Mammary microvascular endothelial cell (primary cell): ENCODE measurements around the genes SLIT3 and DOCK2.

DNA sequence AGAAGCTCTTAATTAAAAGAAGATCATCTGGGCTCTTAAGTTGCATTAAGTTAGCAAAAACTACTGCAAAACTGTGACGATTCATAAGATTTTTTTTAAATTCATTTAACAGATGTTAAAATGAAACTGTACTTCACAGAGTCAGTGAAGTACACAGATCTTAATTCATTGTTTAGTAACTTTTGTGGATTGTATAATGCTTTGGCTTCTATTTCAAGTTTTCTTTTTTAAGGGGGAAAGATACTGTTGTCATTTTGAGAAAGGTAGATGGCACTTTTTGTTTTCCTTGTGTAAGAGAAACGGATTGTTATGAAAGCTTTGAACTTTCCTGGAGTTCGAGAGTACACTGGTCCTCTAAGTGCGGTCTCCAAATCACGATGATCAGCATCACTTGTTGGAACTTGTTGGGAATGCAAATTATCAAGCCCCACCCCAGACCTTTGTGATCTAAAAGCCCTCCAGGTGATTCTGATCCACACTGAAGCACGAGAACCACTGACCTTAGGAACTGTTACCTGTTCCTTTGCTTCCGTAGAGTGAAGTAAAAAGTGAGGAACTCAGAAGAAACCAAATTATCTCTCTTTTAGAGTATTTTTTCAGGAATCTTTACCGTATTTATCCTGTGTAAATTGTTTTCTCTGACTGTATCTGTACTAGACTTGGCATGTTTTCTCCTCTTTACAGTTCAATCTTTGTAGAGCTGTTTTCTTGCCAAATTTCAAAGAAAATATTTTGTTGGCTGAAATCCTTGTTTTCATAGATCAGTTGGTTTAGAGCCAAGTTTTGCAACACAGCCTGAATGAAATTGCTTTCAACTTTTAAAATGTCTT lies 3.9 kb downstream of the MAT2B start:
- RAMPAGE, long total RNA = no peak

- RAMPAGE, long total RNA = no peak
Measured at GRCh38 chr5:163517873-163518993, 12.8 kb downstream of the MAT2B start.

DNA sequence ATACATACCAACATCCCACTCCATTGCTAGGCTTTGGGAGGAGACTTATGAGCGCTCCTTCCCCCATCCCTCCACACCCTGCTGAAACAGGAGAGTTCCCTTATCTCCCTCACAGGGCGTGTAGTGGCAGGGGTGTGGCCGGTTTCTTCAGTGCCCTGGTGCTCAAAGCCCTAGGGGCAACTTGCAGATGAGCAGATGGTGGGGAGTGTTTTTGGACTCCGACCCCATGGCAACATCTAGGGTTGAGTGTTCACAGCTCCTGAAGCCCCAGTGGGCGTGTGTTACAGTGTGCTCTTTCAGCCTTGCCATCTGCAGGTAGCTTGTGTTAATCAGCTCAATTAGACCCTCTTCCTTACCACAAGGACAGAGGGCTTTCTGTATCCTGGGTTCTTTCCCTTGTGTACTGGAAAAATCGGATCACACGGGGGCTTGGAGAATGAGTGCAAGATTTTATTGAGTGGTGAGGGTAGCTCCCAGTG lies 409.5 kb downstream of the MAT2B start:
- RAMPAGE, long total RNA = no peak

DNA sequence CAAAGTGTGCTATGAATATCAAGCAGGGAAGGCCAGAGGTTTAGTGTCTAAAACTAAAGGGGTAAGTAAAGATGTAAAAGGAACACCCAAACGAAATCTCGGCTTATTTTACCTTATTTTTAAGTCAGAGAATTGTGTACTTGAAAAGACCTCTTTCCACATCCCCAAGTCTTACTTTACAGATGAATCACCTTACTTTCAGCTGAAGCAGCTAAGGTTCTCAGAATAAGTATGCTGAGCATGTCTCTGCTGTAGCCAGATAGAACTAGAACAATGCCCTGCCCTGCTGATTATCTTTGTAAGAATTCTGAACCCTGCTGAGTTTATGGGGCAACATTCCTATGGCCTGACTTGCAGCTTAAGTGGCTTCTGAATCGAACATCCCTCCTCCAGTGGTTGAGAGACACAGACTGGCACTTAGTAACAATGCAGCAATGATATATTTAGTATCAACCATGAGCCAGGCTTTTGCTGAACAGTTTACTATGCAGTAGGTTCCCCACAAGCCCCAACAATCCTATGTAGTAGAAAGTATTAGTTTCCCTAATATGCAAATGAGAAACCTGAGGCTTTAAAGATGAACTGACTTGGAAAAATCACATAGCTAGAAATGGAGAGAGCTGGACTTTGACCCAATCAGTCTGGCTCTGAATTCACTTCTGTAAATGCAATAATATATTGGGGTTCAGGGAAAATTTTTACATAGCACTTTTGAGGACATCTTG lies 592.0 kb upstream of the WWC1 start:
- RAMPAGE, long total RNA = no peak

- RAMPAGE, long total RNA = no peak
Measured at GRCh38 chr5:167754768-167755387, 536.6 kb upstream of the WWC1 start.

DNA sequence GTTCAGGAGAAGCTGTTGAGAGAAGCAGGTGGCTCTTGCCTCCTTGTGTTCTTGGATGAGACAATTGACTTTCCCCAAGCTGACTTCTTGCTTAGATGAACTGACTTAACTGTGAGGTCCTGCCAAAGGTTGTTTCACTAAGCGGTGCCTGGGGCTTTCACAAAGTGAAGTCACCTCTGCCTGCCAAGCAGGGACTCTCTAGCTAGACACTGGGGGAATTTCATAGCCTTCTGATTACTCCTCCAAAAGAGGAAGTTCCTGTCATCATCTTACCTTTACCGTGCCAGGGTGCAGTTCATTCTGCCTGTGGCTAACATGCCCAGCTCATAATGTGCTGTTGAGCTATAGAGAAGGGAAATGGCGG lies 472.1 kb upstream of the WWC1 start:
- RAMPAGE, long total RNA = no peak

GRCh38 chr5:168104654-168105517 lies 186.6 kb upstream of the WWC1 start:
- RAMPAGE, long total RNA = no peak

- RAMPAGE, long total RNA = no peak
Measured at GRCh38 chr5:168301804-168302478, 10.5 kb downstream of the WWC1 start.

DNA sequence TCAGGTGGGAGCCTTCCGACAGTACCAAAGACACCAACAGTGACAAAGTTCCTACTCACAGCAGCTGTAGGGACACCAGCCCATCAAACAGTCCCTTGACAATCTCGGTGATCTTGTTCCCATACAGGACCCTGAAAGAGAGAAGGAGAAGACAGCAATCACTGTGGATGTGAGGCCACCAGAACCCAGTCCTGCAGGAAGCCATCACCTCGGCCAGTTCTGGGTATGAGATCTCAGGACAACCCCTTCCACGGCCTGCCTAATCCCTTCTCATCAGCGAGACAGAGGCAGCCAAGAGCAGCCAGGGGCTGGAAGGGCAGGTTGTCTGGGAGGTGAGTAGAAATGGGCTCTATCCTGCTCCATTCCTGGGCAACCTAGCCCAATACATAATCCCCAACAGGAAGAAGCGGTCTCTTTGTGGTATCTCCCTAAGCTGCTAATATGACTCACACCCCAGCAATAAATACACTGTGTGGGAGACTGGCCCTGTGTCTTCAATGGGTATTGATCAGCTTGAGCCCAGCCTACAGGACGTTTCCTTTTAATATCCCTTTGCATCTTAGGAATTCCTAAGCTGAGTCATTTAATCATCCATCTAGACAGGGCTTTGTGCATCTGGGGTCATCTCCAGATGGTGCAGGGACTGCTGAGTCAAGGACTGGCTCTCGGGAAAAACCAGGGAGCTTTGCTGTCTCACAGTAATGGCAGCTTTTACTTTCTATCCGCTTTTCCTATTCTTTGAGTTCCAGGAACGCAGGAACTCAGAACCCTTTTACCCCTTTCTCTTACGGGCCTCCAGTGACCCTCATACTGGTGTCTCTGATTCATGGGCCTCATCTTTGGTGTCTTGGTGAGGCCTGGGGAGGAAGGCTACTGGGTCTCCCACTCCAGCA lies 206.9 kb upstream of the PANK3 start:
- RAMPAGE, long total RNA = no peak

GRCh38 chr5:169024294-169024934 lies 276.5 kb downstream of the SLIT3 start:
- RAMPAGE, long total RNA = no peak

GRCh38 chr5:169088024-169088726 lies 212.8 kb downstream of the SLIT3 start:
- RAMPAGE, long total RNA = no peak

DNA sequence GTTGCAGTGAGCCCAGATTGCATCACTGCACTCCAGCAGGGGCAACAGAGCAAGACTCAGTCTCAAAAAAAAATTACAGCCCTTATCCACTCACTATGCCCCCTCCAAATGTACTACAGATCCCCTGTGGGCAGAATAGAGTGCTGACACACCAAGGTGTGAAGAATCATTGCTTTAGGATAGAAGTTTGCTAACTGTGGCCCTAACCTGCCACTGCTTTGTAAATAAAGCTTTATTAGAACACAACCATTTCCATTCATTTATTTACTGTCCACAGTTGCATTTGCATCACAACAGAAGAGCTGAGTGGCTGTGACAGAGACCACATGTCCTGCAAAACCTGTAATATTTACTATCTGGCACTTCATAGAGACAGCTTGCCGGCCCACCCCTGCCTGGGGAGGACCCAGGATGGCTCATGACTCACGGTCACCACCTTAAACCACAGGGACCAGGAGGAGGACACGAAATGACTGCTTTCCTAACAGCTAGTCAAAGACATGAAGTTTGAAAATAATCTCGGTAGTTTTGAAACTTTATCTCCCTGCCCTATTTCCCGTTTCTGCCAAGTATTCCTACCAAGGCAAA lies 206.3 kb downstream of the SLIT3 start:
- RAMPAGE, long total RNA = no peak

DNA sequence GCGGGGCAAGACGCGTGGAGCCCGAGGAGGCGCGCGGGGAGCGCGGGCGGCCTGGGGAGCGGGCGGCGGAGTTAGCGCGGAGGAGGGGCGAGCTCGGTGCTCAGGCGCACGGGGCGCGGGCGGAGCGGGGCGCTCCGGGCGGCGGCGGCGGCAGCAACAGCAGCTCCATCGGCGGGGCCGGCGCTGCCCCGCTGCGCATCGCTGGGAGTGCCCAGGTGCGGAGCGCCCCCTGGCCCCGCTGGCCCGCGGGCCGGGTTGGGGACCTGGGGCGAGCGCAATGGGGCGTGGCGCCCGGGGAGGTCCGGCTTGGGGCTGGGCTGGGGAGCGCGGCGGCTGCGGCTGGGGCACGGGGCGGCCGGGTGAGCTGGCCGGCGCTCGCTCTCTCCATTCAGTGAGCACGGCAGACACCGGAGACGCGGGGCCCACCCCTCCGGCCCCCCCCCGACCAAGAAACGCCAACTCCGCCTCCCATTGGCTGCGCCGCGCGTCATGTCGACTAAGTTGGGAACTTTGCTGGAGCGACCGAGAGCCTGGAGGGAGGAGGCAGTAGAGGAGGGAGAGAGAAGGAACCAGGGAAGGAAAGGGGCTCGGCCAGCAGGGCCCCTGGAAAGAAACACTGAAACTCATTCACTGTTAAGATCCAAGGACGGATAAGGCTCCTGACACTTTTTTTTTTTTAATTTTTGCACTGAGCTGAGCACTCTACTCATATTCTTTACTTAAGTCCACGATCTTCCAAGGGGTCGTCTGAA lies at the start of gene SLIT3:
SLIT3 (minus strand) TSS at position 393 of the 752 bp plus-strand sequence.
- RAMPAGE, long total RNA = no peak

DNA sequence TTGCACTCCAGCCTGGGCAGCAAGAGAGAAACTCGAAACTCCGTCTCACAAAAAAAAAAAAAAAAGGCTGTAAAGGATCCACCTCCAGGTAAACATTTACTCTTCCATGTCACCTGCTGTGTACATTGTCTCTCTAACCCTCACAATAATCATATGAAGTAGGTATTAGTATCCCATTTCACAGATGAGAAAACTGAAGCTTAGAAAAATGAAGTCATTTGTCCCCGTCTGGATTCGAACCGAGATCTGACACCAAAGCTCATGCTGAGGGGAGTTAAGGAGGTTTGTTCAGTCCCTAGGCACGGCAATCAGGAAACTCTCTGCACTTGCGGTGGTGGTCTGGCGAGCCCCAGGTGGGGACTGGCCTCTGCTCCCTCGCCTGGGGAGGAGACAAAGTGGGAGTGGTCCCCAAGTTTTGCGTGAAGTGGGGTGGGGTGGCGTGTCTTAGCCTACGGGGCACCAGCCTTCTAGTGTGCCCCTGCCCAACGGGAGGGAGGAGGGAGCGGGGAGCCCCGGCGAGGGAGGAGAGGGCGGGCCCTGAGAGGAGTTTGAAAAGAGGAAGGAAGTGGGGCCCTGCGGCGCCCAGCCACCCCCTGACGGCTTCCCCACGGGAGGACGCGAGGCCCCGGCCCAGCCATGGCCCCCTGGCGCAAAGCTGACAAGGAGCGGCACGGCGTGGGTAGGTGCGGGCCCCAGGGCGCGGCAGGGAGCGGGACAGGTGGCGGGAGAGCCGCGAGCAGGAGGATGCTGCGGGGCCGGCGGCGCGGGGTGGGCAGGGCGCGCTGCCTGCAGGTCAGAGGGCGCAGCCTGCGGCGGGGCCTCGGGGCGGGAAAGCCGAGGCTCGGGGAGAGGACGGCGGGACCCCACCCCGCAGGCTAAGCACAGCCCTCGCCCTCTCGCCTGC lies at the start of gene DOCK2:
DOCK2 (plus strand) TSS at position 585 of the 904 bp plus-strand sequence.
- RAMPAGE, long total RNA = no peak

DNA sequence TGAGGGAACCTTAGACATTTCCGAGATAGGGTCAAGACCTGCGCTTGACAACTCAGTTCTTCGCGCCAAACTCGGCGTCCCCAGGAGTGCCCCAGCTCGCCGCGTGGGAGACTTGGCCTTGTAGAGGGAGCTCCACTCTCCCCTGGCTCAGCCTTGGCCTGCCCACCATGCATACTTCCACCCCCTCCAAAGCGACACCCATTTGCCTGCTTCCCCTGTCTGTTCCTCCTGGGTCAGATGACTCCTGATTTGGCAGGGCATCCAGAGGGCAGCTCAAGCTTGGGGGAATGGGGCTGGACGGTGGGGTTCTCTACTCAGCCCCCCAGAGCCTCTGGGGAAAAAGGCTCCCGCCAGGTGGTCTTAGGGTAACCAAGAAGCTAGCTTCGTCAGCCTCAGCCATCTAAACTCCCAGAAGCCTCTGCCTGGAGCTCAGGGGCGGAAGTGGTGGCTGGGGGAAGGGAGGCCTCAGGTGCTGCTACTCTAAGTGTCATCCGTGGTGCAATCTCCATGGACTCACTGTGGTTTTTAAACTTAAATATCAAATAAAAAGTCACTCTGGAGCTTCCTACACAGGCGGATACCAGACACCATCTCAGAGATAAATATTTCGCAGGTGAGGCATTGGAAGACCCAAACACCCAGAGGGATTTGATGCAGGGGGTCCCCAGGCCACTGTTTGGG lies 660 bp downstream of the DOCK2 start:
- RAMPAGE, long total RNA = no peak

DNA sequence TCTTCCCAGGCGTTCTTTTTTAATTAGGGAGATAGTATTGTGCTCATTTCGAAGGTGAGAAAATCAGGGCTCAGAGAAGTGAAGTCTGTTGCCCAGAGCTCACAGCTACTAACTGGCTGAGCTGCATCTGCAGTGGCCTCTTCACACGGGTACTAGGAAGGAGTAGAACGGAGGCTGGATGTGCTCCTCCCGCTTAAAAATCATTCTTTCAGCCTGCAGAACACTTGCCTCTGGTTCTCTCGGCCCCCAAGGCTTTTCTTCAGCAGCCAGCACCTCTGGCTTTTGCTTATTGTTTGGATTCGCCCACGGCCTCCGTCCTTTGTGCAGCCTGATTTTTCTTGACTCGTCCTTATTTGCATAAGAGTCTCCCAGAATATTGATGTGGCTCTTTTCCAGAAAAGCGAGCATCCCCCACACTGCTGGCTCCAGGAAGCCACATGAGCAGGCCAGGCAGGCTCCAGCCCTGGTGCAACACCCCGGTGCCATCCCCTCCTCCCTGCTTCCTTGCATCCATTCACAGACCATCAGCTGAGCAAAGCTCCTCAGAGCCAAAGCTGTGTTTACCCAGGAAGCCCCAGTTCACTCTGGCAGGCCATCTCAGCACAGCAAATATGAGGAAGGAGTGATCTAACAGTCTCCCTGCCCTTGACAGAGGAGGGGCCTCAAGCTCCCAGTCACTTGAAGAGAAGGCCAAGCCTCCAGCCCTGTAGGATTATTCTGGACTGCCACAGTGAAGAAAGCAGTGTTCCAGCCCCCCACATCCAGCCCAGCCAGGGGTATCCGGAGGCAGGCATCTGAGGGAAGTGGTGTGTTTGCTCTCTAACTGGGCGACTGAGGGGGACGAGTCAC lies 34.6 kb downstream of the INSYN2B start:
- RAMPAGE, long total RNA = no peak

- RAMPAGE, long total RNA = no peak
Measured at GRCh38 chr5:170246323-170247240, 13.8 kb downstream of the C5orf58 start.

DNA sequence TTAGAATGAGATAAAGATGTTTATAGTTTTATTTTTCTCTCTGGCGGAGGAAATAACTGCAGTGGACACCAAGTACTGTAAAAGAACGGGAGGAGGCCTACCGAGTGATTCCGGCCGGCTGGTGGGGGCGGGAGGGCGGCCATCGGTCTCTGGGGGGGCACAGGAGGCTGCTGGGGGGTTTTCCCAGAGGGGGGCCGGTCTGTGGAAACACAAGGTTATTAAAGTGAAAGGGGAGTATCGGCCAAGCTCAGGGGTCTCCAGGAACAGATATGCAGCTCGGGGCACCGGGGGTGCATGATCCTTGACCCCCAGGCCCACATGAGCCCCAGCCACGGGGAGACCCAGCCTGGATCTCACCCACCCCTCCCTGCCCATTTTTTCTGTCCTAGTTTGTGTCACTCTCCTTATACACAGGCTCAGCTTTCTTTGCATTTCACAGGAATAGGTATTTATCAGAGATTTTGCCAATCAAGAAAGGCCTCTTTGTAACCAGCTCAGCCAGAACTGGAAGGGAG lies 29.2 kb downstream of the LCP2 start:
- RAMPAGE, long total RNA = no peak

- RAMPAGE, long total RNA = no peak
Measured at GRCh38 chr5:170331584-170332818, 34.4 kb upstream of the LCP2 start.

DNA sequence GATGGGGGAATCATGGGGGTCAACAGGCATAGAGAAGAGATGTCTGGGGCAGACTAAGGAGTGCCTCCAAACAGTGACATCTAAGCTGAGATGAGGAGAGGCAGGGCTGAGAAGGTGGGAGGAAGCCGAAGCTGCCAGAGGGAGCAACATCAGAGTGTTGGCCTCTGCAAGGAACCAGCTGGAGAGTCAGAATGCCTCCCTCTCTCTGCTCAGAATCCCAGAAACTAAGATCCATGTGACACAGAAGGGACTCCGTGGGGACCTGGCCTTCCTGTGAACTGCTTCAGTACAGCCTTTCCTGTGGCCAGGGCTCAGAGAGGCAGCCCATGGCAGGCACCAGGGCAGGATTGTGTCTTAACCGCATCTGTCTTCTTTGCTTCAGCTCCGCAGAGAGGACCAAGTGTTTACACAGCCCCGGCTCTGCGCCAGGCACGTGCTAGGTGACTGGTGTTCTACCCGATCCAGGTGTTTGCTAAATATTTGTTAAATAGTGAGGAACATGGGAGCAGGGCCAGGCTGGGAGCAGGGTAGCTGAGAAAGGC lies 33.5 kb downstream of the KCNMB1 start:
- RAMPAGE, long total RNA = no peak